ENCODE results near the gene YBEY.

DNA sequence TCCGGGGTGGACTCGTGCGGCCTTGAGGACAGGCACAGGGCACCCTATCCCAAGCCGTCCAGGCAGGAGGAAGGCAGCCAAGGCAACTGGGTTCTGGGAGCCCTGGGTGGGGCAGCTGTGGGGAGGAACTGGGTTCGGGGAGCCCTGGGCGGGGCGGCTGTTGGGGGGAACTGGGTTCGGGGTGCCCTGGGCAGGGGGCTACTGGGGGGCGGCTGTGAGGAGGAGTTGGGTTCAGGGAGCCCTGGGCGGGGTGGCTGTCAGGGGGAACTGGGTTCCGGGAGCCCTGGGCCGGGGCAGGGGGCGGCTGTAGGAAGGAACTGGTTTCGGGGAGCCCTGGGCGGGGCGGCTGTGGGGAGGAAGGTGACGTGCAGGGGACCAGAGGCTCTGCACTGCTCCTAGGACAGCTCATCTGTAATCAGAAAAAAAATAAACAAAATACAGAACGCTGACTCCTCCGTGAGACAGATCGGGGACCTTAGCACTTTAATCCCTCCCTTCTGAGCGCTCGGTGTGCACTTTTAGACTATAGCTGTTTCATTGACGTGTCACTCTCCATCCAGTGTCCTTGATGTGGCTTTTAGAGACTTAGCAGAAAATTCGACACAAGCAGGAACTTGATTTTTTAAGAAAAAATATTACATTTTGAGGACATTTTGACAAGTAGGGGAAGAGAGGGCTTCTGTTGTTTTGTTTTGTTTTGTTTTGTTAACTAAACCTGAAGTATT, 63.1 kb downstream of the POFUT2 start:
- RRBS, result 91% methylated on average over 1 of the region's 24 CpGs

DNA sequence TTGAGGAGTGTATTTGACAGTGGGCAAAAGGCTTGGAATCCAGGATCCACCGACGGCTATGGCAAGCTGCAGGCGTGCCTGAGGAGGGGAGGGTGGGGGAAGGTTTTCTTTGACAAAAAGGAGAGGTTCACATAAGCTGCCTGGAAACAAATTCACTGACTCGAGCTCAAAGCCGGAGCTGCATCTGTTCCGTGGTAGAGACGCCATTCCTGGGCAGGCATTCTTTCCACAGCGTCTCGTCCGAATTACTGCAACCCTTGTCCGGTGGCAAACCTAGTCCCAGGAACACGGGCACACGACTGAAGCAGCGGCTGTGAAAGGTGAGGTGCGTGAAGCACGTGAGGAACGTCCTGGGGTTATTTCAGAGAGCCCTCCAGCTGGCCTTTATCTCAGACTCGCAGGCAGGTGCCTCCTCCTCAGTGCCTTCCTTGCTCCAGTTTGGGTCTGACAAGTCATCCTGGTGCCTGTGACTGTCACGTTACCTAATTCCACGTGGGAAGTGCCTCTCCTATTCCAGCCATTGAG, 9.2 kb downstream of the POFUT2 start:
- RRBS, result 95% methylated on average over 7 of the region's 20 CpGs

GRCh38 chr21:45318502-45319303, 31.0 kb upstream of the POFUT2 start:
- RRBS, result no CpG with 5 or more reads among the region's 20 CpGs

DNA sequence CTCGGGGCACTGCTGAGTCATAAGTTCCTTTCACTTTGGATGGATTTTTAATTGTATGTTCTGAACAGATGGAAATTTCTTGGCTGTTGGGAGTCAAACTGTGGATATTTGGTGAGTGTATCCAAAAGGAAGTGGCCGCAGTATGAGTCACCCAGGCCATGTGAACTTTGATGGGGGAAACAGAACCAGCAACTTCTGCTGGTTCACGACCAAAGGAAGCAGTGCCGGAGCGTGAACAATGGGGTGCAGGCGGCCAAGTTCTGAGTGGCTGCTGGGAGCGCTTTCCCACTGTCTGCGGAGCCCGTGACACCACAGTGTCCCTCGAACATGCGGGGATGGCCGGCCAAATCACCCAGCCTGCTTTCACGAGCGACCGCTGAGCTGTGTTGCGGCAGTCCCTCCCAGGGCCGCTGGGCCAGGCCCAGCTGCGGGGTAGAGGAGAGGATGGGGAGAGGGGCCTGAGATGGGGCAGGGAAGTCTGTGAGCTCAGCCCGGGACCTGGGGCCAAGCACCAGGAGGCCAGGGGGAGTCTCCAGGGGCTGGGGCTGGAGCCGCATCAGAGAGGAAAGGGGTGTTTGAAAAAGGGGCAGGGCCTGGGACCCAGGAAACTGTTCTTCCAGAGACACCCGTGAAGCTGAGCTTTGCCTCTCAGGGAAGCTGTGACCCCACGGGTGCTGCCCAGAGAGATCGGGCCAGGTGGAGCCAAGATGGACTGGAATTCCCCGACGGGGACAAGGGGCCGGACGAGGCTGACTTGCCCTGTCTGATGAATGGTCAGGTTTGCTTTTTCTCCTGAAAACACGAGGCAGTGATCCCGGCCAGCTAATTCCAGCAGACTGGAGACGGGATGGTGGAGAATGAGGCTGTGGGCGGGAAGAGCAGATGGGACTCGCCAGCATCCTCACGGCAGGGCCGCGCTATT, 40.6 kb upstream of the COL18A1 start:
- RRBS, result 15% methylated on average over 10 of the region's 35 CpGs

GRCh38 chr21:45408825-45409398, 3.9 kb downstream of the COL18A1 start:
- RRBS, result no CpG with 5 or more reads among the region's 11 CpGs

- RRBS, result 22% methylated on average over 8 of the region's 35 CpGs
Measured at GRCh38 chr21:45410321-45411317, 5.7 kb downstream of the COL18A1 start.

- RRBS, result 27% methylated on average over 30 of the region's 39 CpGs
Measured at GRCh38 chr21:45427536-45428274, 22.7 kb downstream of the COL18A1 start.

DNA sequence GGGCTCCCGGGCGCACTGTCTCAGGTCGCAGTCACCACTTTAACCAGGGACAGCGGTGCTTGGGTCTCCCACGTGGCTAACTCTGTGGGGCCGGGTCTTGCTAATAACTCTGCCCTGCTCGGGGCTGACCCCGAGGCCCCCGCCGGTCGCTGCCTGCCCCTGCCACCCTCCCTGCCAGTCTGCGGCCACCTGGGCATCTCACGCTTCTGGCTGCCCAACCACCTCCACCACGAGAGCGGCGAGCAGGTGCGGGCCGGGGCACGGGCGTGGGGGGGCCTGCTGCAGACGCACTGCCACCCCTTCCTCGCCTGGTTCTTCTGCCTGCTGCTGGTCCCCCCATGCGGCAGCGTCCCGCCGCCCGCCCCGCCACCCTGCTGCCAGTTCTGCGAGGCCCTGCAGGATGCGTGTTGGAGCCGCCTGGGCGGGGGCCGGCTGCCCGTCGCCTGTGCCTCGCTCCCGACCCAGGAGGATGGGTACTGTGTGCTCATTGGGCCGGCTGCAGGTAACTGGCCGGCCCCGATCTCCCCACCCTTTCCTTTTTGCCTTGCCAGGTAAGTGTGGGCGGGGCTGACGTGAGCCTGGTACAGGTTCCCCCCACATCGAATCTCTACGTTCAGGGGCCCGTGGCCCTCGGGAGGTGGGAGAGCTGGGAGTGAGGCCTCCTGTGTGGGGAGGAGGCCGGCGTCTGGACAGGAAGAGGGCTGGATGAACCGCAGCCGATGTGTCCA, 51.6 kb downstream of the COL18A1 start:
- RRBS, result 15% methylated on average over 21 of the region's 50 CpGs

- RRBS, result no CpG with 5 or more reads among the region's 10 CpGs
Measured at GRCh38 chr21:45457678-45458139, 52.7 kb downstream of the COL18A1 start.

DNA sequence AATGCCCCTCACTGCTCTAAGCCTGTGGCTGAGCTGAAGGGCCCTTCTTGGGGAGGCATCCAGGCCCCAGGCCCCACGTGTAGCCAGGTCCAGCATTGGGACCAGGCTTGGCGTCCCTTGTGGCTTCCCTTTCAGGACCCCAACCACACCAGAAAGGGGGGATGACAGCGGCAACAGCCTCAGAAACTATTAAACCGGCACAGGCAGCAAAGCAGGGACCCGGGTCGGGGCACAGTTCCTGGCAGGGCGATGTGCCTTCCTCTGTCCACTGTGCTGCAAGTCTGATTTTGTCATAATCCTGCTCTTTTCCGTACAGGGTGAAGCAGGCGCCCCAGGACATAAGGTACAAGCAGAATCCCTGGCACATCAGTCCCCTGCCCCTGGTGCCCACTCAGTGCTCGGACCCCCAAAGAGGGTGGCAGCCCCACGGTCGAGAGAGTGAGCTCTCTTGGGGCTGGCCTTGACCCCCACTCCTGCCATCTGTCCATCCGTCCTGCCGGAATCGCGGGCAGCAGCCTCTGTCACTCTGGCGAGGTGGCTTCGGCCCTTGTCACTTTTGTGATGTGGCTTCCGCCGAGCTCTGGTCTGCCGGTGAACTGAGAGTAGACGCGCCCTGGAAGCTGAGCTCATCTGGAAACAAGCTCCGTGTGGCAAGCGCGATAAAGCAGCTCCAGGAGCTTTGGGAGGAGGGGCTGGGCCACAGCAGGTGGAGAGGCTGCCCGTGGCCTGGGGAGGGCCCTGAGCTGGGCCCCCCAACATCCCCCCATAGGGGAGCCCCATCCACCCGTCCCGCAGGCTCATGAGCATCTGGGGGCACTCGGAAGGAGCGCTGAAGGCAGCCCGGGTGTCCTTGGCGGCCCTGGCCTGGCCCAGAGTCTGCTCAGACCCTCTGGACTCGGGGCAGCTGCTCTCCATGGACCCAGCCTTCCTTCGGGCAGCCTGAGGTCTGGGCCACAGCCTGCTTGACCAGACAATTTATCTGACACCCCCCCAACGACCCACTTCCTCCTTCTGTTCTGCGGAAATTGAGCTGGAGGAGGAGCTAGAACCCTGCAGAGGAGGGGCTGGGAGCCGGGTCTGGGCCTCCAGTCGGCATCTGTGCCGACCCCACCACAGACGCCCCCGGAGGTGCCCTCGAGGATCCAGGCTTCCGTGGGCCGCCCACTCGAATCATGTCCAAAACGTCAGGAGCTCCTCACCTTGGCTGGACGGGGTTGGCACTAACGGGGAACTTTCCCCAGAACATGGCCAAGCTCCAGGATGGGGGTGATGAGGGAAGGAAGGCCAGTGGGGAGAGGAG, 59.3 kb downstream of the SLC19A1 start:
- RRBS, result 70% methylated on average over 12 of the region's 49 CpGs

GRCh38 chr21:45494514-45495216, 47.6 kb downstream of the SLC19A1 start:
- RRBS, result no CpG with 5 or more reads among the region's 30 CpGs

DNA sequence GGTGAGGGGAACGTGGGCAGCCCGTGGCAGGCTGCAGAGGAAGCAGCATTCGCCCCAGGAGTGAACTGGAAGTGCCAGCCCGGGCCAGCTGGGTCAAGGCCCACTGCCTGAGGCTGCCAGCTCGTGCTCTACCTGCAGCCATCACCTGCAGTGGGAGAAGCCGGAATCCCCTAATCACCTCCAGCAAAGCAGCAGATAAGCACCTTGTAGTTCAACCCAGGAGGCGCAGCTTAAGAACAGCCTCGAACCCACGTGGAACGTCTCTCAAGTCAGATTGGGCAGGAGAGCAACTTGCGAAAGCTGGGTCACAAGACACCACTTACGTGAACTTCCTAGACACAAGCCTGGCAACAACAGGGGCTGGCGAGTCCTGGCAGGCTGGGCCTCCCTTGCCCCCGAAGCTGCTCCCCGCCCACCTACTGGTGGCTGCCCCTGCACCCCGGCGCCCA, 6.6 kb downstream of the SLC19A1 start:
- RRBS, result 40% methylated on average over 3 of the region's 17 CpGs

DNA sequence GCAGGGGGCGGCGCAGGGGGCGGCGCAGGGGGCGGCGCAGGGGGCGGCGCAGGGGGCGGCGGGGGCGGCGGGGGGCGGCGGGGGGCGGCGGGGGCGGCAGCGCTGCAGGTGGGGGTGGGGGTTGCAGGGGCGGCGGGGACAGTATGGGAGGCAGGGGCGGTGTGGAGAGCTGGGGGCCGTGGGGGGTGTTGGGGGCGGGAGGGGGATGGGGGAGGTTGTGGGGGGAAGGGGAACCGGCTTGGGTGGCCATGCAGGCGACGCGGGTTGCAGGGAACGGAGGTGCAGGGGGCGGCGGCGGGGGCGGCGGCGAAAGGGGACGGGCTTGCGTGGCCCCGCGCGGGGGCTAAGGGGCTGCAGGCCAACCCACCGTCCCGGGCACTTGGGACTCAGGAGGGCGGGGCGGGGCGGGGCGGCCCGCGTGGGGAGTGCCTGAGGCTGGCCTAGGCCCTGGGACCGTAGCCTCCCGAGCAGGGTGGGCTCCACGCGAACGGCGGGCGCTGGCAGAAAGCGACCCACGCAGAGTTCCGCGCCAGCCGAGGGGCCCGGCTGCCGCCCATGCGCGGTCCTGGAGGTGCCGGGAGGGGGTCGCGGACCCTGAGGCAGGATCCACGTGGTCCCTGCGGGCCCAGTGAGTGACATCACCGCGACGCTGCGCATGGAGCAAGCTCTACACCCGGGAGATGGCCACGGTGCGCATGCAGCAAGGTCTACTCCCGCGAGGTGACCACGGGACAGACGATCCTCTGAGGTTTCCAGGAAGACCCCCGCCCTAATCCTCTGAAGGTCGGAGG, 13.2 kb upstream of the SLC19A1 start:
- RRBS, result 6% methylated on average over 9 of the region's 81 CpGs

DNA sequence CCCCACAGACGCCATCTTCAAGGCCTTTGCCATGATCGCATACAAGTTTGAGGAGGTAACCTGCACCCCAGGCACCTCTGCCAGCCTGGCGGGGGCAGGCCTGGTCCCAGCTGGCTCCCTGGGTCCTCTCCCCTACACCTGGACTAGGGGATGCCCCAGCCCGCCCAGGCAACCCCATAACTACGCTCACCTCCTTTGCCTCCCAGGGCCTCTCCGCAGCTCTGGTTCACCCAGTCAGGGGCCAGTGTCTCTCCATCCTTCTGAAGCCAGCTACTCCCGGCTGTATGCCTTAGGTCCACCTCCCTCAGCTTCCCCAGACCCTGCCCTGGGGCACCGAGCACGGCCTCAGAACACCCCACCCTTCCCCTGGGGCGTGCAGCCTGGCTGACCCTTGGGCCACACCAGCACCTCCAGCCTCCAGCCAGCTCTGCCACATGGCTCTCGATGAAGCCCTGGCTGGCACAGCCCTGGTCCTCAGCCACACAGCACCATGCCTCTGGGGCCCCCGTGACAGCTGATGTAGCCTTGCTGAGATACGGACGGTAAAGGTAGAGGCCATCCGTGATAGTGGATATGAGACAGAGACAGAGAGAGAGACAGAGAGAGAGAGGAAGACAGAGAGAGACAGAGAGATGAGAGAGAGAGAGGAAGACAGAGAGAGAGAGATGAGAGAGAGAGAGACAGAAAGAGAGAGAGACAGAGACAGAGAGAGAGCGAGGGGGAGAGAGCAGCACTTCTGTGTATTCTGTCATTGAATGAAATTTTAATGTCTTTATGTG, 80.3 kb upstream of the COL6A1 start:
- RRBS, result no CpG with 5 or more reads among the region's 16 CpGs

GRCh38 chr21:45954267-45954804, 27.2 kb upstream of the COL6A1 start:
- RRBS, result no CpG with 5 or more reads among the region's 15 CpGs

DNA sequence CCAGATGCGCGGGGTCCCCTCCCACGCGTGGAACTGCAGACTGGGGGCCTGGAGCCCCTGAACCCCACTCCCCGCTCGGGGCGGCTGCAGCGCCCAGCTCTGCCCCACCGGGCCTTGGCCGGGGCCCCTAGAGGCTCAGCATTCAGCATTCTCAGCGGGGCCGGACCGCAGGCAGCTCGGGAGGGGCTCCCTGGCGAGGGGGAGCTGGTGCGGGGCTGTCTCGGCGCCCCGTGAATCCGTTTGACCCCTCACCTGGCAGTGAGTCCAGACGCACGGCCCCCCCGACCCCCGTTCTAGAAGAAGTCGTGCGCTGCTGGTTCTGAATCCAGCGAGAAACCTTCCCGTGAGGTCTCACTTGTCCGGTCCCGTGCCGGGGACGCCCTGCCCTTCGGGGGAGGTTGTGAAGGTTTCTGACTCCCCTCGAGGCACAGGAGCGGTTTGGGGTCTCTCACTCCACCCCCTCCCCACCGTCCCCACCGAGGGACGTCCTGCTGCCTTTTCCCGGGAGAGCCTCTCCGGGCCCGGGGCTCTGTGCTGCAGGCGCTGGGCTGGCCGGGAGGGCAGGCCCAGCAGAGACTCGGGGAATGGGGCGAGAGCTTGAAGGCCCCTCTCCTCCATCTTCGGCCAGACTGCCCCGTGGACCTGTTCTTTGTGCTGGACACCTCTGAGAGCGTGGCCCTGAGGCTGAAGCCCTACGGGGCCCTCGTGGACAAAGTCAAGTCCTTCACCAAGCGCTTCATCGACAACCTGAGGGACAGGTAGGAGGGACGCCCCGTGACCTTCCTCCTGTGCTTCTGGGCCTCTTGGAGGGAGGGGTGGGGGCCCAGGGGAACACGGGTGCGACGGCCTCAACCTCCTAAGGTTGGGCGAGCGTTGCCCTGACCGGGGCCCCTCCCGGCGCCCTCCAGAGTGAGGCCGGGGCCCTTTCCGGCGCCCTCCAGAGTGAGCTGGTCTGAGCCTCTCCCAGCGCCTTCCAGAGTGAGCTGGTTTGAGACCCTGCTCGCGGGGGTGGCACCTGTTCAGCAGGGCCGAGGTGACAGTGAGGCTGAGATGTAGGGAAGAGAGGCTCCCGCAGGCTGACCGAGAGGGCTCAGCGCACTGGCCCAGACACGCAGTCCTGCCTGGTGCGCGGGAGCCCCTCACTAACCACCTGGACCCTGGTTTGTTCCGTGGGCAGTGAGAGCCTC, 829 bp downstream of the COL6A1 start:
- RRBS, result 1% methylated on average over 14 of the region's 76 CpGs

GRCh38 chr21:46112074-46112761, 14.3 kb downstream of the COL6A2 start:
- RRBS, result 97% methylated on average over 24 of the region's 60 CpGs

- RRBS, result no CpG with 5 or more reads among the region's 28 CpGs
Measured at GRCh38 chr21:46128007-46128908, 27.1 kb downstream of the FTCD start.

DNA sequence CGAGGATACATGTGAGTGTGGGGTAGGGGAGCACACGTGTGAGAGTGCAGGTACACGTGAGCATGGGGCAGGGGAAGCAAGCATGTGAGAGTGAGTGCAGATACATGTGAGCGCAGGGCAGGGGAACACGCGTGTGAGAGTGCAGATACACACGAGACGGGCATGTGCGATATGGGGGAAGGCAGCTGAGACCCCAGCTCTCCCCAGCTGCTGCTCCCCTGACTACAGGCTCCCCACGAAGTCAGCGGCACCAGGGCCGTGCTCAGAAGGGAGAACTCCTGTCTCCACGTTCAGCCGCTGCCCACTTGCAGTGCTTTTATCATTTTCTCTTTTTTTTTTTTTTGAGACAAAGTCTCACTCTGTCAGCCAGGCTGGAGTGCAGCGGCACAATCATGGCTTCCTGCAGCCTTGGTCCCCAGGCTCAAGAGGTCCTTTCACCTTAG, 856 bp upstream of the FTCD start:
- RRBS, result no CpG with 5 or more reads among the region's 15 CpGs

- RRBS, result 2% methylated on average over 18 of the region's 70 CpGs
Measured at GRCh38 chr21:46286134-46286802, at the start of gene YBEY. YBEY (plus strand) TSS chr21:46286342.